Fibroblast of the aortic adventitia (primary cell): Measurements from ENCODE around the genes PTPN9, TMEM266 and RCN2.

DNA sequence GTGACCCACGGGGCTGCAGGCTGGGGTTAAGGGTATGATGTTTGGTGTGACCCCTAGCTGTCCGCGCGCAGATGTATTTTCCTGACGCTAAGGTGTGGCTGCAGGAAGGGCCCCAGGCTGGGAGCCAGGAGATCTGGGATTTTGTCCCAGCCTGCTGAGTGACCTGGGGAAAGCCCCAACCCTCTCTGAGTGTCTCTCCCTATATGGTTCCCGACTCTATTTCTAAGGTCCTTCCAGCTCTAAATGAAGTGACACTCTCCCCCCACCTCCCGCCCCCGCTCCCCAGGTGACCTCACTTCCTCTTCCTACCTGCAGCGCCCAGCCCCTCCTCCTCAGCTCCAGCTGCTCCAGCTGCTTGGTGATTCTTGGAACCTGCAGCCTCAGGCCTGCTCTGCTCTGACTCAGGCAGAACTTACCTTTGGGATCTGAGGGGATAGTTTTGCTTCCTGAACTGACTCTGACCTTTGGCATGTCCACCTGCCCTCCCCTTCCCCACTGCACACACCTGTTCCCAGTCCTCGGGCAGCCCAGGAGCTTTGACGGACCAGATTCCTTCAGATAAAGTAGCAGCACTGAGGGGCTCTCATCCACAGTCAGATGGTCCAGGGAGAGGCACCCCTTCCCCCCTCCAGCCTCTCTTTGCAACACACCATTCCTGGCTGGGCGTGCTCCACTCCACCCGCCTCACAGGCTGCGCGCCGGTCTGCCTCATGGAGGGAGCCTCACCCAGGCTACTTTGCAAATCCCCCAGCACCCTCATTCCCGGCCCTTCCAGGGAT, 937 bp upstream of the C15orf39 start:
- CAGE, long polyA plus RNA: no peak

DNA sequence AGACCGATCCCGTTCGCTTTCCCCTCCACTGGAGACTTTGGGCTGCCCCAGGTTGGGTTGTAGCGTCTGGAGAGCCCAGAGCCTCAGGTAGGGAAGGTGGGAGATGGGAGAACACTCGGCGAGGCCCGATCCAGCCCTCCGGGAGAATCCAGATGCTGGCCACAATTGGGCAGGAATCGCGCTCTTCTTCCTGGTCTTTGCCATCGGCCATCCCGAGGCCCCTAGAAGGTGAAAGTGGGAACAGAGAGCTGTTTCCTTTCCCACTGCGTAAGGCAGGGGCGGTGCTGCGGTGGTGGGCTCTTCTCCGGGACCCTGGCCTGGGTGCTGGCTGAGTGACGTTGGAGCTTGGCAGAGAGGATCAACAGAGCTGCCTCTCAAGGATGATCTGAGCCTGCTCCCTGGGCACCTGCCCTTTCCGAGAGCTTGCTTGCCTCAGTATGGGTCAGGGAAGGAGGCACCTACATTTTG, 1.3 kb downstream of the C15orf39 start:
- CAGE, long polyA plus RNA: no peak

- CAGE, long polyA plus RNA: no peak
Observed at GRCh38 chr15:75369100-75369317, 602 bp upstream of the MAN2C1 start.

- CAGE, long polyA plus RNA: no peak
Observed at GRCh38 chr15:75399903-75400402, 31.5 kb upstream of the MAN2C1 start.

GRCh38 chr15:75454231-75455225, 3.0 kb upstream of the SIN3A start:
- CAGE, long polyA plus RNA: no peak

GRCh38 chr15:75579163-75579922, at the start of gene PTPN9:
Gene PTPN9, minus strand, starts transcription at chr15:75579315.
- CAGE, long polyA plus RNA: no peak

DNA sequence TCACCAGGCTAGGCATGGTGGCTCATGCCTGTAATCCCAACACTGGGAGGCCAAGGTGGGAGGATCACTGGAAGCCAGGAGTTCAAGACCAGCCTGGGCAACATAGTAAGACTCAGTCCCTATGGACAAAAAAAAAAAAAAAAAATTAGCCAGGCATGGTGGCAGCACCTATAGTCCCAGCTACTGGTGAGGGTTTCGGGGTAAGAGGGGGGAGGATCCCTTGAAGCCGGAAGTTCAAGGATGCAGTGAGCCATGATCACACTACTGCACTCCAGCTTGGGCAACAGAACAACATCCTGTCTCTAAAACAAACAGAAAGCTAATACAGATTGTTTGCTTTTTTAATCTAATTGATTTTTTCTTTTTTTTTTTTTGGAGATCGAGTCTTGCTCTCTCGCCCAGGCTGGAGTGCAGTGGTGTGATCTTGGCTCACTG, 1.5 kb upstream of the IMP3 start:
- CAGE, long polyA plus RNA: no peak

DNA sequence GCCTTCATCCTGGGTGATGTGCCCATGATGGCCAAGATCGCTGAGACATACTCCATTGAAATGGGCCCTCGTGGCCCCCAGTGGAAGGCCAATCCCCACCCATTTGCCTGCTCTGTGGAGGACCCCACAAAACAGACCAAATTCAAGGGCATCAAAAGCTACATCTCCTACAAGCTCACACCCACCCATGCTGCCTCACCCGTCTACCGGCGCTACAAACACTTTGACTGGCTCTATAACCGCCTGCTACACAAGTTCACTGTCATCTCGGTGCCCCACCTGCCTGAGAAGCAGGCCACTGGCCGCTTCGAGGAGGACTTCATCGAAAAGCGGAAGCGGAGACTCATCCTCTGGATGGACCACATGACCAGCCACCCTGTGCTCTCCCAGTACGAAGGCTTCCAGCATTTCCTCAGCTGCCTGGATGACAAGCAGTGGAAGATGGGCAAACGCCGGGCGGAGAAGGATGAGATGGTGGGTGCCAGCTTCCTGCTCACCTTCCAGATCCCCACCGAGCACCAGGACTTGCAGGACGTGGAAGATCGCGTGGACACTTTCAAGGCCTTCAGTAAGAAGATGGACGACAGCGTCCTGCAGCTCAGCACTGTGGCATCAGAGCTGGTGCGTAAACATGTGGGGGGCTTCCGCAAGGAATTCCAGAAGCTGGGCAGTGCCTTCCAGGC, 2.1 kb downstream of the SNX33 start:
- CAGE, long polyA plus RNA: no peak

- CAGE, long polyA plus RNA: no peak
Observed at GRCh38 chr15:75709396-75709965, 3.2 kb downstream of the CSPG4 start.

- CAGE, long polyA plus RNA: no peak
Observed at GRCh38 chr15:75711493-75712011, 1.1 kb downstream of the CSPG4 start.

GRCh38 chr15:75868658-75869166, 25.5 kb downstream of the UBE2Q2 start:
- CAGE, long polyA plus RNA: no peak

DNA sequence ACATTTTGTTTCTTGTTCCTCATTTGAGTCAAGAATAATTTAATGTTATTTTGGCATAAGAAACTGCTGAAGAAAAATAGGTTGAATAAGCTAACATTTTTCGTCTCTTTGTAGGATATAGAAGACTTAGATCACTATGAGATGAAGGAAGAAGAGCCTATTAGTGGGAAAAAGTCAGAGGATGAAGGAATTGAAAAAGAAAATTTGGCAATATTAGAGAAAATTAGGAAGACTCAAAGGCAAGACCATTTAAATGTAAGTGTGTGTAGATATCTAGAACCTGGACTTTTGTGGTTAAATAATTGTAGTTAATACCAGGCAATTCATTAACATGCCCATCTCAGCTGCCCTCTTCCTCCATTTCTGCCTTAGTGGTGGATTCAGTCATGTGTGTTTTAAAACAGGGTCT, 30.1 kb downstream of the UBE2Q2 start:
- CAGE, long polyA plus RNA: no peak

- CAGE, long polyA plus RNA: no peak
Observed at GRCh38 chr15:76059500-76060439, at the start of gene TMEM266. Gene TMEM266, plus strand, starts transcription at chr15:76059985.

DNA sequence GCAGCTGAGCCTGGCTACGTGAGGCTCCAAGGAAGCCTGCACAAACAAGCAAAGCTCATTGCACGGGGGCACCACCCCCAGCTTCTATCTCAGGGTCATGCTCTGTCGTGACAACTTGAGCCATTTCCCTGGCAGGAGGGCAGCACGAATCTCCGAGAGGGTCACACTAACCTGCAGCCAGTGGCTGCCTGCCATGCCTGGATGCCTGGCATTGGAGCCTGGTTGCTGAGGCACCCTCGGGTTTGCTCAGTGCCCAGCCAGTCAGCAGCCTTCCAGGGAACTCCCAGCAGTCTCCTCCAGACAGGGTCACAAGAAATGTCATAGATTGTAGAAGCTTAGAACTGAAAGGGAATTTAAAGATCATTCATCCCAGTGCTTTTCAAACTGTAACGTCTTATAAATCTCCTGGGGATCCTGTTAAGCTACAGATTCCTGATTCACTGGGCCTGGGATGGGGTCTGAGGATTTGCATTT, 48.3 kb downstream of the TMEM266 start:
- CAGE, long polyA plus RNA: no peak

DNA sequence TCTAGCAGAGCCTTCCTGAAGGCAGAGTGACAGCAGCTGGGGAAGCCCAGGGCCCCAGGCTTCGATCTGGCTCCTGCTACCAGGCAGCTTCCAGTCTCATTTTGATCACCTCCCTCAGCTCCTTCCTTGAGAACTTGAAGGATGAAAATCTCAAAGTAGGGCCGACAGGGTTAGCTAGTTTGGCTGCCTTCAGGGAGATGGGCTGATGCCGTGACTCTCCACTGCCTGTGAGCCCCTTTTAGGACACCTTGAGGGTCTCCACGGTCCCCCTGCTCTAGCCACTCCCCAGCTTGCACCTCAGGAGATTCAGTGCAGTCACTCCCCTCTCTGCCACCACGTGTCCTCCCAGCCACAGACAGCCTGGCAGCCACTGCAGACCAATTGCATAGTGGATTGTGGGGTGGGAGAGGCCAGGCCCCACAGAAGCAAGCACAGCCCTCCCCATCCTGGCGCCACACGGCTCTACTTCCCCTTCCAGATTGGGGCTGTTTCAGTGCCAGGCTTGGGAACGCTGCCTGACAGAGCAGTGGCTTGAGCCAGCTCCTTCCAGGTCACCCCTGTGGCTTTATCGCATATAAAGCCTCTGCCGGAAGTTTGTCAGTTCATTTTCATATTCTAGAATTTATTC, 90.6 kb downstream of the TMEM266 start:
- CAGE, long polyA plus RNA: no peak

DNA sequence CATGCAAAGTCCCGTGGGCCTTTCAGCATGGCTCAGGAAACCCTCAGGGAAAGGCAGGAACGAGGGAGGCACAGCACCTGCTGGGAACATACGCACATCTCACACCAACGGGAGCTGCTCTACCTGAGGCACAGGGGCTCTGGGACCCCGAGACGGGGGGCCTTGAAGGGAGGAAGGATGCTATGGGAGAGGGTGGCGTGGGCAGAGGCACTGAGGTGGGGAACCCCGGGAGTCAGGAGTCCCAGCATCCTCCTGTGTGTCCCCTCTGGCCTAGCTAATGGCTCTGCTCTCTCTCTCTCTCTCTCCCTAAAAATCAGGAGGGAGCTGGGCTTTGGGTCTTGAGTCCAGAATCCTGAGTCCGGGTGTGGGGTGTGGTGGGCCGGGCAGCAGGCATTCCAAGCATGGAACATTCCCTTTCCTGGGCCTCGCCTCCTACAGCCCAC, 101.4 kb downstream of the TMEM266 start:
- CAGE, long polyA plus RNA: no peak

DNA sequence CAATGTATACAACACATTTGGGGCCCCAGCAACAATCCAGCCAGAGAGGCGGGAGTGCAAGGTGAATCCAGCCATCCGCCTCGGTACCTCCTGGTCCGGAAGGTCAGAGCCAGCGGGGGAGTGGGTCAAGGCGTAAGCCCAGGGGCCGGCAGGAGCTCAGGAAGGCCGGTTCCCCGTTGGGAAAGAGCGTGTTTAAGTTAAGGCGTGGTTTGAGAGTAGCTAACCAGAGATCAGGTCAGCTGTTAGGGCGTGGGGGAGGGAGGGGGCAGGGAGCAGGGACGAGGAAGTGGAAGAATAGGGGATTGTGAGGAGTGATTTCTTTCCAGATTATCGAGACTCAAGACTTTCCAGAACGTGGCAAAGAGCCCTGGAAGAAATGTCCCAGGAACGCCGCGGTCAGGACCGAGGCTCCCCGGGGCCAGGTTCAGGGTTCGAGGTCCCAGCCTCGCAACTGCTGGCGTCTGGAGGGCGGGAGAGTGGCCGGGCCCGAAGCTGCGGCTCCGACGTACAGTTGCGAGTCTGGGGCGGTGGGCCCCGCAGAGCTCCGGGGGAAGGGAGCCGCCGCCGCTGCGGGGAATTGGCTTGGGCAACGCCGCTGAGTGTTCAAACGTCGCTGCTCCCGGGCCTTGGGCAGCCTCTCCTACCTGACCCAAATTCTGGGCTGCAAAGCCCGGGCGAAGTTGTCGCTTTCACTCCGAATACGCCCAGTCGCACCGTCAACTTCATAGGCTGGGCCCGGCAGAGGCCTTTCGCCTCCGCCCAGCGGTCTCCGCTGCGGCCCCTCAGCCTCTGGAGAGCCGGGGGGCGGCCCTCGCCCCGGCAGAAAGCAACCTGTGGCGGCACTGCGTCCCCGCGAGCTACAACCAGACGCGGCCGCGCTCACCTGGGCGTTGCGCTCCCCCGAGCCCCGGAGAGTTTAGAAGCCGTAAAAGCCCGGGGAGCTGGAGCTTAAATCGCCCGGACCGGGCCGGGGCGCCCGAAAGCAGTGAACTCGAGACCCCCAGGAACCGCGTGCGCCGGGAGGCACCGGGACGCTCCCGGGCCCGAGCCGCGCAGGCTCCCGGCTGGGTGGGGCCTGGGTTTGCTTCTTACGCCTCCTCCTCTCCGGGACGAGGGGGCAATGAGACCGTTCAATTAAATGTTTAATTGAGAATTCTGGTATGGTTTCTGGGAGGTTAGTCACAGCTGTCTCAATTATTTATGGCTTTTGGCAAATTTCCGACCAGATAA, 9.6 kb downstream of the ISL2 start:
- CAGE, long polyA plus RNA: no peak

GRCh38 chr15:76931288-76932644, at the start of gene RCN2:
Gene RCN2, plus strand, starts transcription at chr15:76931749.
- CAGE, long polyA plus RNA: no peak

GRCh38 chr15:76949048-76949783, 17.7 kb downstream of the RCN2 start:
- CAGE, long polyA plus RNA: no peak

GRCh38 chr15:77057689-77058429, 13.1 kb downstream of the TSPAN3 start:
- CAGE, long polyA plus RNA: no peak